AG10803 (cell line): Measurements from ENCODE around the genes NRM and VARS2.

DNA sequence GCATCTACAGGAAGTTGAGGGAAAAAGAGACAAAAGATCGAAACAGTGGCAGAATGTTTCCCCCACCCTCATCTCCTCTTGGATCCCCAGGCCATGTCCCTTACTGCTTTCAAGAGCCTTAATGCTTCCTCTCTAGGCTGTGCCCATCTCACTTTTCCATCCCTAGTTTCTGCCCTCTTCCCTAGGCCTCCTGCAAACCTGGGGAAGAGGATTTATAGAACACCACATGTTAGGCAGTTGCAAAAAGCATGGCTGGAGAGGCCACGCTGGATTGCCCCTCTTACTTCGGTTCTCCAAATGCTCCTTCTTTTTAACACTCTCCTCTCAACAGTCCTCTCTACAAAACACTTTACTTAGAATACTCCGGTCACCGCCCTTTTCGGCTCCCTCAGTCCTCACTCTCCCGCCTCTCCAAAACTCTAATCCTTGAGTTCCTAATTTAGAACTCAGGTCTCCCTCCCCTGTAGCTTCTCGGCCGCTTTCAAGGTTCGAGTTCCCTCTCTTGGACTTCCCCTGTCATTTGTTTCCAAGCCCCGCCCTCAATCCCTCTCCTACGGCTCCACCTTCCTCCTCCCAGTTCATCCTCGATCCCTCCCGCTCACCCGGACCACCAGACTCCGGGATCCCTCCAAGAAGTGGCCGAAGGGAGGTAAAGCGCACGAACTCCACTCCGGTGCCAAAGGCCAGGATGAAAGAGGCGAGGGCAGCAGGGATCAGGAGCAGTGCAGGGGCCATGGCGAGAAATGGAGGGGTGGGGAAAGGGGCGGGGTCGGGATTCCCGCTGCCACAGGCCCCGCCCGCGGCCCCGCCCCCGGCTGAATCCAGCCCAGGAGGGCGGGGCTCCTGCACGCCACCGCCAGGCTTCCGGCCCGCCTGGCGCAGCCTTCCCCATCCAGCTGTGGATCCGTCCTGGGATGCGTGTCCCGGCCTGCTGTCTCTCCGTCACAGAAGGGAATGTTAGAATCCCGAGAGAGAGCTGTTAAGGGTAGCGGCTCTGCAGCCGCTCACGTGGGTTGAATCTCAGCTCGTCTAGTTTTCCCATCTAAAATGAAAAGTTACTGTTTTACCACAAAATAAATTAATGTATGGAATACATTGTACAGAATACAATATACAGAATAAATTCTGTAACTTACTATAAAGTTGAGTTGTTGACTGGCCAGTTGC lies at the start of gene NRM:
NRM (minus strand) TSS at position 745 of the 1,167 bp plus-strand sequence.
- RRBS, result 3% methylated on average over 15 of the region's 45 CpGs

- RRBS, result no CpG with 5 or more reads among the region's 11 CpGs
Measured at GRCh38 chr6:30806767-30807336, 62.5 kb upstream of the IER3 start.

GRCh38 chr6:30814257-30814846 lies 70.0 kb upstream of the DDR1 start:
- RRBS, result no CpG with 5 or more reads among the region's 7 CpGs

DNA sequence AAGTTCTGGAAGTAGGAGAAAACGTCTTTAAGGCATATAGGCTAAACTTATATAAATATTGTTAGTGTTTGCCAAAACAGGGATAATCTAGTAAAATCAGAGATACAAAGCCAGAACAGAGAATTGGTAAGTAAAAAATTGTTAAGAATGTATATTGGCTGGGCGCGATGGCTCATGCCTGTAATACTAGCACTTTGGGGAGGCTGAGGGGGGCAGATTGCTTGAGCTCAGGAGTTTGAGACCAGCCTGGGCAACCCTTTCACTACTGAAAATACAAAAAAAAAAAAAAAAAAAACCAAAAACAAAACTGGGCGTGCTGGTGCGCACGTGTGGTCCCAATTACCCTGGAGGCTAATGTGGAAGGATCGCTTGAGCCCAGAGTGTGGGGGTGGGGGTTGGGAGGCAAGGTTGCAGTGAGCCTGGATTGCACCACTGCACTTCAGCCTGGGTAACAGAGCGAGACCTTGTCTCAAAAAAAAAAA lies 37.1 kb upstream of the DDR1 start:
- RRBS, result no CpG with 5 or more reads among the region's 8 CpGs

GRCh38 chr6:30885444-30885982 lies 1.2 kb downstream of the DDR1 start:
- RRBS, result no CpG with 5 or more reads among the region's 9 CpGs

DNA sequence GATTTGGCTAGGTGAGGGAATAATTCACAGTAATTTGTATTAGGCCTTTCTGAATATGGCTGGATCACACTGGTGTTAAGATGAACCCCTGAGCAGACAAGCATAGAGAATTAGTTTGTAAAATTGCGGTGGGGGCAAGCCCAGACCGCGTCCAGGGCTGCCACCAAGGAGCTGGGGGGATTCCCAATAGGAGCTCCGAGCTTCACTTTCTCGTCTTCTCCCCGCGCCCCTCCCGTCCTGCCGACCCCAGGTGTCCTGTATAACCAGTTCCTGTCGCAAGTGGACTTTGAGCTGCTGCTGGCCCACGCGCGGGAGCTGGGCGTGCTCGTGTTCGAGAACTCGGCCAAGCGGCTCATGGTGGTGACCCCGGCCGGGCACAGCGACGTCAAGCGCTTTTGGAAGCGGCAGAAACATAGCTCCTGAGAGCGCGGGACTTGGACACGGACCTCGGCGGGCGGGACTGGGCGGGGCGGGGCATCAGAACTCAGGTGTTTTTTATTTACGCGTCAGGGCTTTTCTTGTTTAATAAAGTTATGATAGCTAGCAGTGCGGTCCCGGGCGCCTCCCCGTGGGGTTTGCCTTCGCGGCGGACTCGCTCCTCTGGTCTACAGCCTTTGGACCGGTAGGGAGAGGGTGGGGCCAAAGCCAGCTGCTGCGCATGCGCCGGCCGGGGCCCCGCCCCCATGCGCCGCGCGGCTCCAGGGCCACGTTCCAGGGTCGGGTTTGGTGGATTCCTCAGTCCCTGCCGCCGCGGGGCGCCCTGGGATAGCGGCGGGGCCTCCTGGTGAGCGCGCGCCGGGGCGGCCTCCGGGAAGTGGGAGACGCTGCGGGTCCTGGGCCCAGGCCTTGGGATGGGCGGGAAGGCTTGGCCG lies at the start of gene VARS2:
VARS2 (plus strand) TSS at position 678 of the 872 bp plus-strand sequence.
- RRBS, result 1% methylated on average over 16 of the region's 70 CpGs

DNA sequence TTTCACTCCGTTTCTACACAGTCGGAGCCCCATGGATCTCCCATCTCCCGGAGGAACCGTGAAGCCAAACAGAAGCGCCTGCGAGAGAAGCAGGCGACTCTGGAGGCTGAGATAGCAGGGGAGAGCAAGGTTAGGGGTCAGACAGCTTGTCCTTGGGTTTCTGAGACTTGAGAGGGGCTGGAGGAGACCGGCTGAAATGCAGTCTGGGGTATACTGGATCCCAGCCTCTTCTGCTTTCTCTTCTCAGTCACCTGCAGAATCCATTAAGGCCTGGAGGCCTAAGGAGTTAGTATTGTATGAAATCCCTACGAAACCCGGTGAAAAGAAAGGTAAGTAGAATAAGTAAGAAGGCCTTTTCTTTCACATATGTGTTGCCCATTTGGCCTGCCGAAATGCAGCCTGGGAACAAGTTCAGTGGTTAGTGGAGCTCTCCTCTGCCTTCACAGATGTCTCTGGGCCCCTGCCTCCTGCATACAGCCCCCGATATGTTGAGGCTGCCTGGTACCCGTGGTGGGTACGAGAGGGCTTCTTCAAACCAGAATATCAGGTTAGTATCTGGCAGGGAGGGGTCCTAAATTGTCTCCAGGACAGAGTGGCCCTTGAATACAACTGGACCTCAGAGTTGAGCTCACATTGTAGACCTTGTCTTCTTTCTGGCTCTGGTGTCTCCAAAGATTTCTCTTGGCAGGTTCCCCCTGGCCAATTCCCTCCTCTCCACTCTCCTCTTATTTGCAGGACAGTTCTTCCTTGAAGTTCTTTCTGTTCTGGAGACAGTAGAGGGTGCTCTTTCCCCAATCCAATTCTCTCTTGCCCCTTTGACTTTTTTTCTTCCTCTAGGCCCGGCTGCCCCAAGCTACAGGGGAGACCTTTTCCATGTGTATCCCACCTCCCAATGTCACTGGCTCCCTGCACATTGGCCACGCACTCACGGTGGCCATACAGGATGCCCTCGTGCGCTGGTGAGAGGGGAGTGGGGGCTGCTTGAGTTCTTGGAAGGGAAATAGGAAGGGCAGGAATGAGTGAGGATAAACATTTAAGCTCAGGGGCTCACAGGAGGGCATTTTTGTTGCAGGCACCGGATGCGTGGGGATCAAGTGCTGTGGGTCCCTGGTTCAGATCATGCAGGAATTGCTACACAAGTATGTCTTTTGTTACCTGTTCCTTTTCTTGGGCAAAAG lies 1.3 kb downstream of the VARS2 start:
- RRBS, result no CpG with 5 or more reads among the region's 21 CpGs

DNA sequence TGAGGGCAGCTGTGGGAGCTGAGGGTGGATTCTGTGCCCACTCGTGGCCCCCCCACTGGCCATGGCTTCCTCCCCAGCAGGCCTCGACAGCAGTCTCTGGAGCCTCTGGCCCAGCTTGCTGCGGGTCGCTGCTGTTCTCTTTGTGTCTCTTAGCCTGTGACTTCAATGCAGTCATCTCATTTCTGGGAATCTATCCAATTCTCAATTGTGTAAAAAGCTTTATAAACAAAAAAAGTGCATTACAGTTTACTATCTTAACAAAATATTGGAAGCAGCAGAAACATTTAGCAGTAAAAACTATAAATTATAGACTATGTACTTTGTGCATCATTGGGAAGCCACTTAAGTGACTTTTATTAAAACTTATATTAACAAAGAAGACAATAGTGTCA lies 39.7 kb downstream of the C6orf15 start:
- RRBS, result no CpG with 5 or more reads among the region's 4 CpGs

GRCh38 chr6:31087418-31088120 lies 24.8 kb downstream of the C6orf15 start:
- RRBS, result no CpG with 5 or more reads among the region's 14 CpGs

- RRBS, result no CpG with 5 or more reads among the region's 9 CpGs
Measured at GRCh38 chr6:31125142-31125678, 5.0 kb upstream of the CDSN start.

- RRBS, result no CpG with 5 or more reads among the region's 10 CpGs
Measured at GRCh38 chr6:31139400-31139893, 581 bp upstream of the PSORS1C2 start.

DNA sequence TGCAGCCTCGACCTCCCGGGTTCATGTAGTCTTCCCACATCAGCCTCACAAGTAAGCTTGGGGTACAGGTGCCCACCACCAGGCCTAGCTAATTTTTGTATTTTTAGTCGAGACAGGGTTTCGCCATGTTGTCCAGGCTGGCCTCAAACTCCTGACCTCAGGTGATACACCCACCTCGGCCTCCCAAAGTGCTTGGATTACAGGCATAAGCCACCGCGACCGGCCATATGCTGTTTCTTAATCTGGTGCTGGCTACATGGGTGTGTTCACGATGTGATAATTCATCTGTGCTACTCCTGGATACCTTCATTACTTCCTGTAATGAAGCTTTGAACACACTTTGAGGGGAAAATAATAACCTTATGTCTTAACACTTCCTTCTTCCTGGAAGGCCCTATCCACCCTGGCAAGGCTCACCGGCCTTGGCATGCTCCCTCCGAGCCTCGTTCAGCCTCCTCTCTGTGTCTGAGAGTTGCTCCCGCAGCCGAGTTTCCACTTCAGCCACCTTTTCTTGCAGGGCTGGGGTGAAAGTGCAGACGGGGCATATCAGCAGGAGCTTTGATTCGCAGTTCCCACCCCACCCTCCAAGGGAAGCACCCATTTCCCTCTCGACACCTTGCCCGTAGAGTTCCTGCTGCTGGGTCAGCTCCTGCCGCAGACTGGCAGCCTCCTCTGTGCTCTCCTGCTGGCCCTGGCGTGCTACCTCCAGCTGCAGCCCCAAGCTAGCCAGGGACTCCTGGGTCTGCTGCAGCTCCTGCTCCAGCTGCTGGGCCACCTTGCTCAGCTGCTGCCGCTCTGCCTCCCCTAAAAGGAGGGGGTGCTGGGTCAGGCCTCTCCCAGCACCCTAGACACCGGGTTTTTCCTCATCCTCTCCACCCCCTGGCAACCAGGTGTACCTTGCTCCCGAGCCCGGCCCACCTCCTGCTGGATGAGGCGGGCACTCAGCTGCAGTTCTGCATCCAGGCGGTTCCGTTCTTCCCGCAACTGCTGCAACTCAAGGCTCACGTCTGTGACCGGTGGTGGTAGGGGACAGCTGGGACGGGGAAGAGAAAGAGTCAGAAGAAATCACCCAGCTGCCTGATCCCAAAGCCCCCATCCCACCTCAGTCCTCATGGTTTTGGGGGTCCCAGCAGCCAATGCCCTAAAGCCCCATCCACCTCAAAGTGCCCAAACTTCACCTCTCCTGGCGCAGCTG lies 5.8 kb upstream of the PSORS1C2 start:
- RRBS, result 45% methylated on average over 2 of the region's 32 CpGs

GRCh38 chr6:31205657-31206286 lies 35.3 kb upstream of the POU5F1 start:
- RRBS, result no CpG with 5 or more reads among the region's 4 CpGs

GRCh38 chr6:31264515-31265215 lies 7.2 kb downstream of the HLA-C start:
- RRBS, result no CpG with 5 or more reads among the region's 3 CpGs

DNA sequence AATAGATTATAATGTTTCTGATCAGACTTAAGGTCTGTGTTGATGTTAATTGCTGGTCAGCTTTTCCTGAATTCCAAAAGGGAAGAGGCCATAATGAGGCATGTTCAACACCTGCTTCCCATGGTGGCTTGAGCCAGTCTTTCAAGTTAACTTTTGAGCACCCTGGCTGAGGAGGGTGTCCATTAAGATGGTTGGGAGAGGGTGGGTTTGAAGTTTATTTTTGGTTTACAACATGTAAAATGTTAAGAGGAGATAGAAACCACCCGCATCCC lies 6.7 kb downstream of the HLA-C start:
- RRBS, result no CpG with 5 or more reads among the region's 1 CpG

DNA sequence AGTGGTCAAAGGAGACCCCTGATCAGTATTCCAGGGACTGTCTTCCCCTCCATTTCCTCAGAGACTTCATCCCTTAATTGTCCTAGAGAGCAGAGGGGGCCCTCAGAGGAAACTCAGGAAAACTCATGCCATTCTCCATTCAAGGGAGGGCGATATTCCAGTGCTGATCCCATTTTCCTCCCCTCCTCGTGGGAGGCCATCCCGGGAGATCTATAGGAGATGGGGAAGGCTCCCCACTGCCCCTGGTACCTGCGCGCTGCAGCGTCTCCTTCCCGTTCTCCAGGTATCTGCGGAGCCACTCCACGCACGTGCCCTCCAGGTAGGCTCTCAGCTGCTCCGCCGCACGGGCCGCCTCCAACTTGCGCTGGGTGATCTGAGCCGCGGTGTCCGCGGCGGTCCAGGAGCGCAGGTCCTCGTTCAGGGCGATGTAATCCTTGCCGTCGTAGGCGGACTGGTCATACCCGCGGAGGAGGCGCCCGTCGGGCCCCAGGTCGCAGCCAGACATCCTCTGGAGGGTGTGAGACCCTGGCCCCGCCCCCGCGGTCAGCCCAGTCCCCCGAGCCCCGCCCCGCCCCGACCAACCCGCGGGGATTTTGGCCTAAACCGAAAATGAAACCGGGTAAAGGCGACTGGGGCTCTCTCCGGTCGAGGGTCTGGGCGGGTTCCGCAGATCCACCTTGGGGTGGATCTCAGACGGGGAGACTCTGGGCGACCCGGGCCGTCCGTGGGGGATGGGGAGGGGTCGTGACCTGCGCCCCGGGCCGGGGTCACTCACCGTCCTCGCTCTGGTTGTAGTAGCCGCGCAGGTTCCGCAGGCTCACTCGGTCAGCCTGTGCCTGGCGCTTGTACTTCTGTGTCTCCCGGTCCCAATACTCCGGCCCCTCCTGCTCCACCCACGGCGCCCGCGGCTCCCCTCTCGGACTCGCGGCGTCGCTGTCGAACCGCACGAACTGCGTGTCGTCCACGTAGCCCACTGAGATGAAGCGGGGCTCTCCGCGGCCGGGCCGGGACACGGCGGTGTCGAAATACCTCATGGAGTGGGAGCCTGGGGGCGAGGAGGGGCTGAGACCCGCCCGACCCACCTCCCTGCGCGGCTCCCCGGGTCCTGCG lies 713 bp downstream of the HLA-C start:
- RRBS, result 2% methylated on average over 7 of the region's 96 CpGs

DNA sequence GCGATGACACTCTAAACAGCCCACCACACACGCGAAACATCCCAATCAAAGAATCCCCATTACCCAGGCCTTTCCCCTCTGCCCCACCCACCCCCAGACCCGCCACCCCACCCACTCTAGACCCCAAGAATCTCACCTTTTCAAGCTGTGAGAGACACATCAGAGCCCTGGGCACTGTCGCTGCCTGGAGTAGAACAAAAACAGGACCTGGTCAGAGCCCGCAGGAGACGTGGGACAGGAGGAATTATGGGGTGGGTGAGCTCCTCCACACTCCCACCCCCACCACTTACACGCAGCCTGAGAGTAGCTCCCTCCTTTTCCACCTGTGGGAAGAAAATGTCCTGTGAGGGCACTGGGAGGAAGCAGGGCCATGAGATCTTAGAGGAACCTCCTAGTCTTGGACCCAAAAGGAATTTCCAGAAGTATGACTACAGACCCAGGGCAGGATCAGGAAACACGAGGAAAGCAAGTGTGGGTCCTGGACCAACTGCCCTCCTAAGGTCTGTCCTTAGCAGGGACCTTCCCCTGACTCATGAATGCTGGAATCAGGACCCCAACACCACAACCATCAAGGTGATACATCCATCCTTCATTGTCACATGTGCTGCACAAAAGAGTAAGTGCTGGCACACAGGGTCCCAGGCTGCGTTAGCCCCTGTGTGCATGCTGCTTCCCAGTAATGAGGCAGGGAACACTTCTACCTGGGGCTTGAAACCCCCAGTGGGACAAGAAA lies 2.5 kb downstream of the HLA-B start:
- RRBS, result no CpG with 5 or more reads among the region's 10 CpGs

DNA sequence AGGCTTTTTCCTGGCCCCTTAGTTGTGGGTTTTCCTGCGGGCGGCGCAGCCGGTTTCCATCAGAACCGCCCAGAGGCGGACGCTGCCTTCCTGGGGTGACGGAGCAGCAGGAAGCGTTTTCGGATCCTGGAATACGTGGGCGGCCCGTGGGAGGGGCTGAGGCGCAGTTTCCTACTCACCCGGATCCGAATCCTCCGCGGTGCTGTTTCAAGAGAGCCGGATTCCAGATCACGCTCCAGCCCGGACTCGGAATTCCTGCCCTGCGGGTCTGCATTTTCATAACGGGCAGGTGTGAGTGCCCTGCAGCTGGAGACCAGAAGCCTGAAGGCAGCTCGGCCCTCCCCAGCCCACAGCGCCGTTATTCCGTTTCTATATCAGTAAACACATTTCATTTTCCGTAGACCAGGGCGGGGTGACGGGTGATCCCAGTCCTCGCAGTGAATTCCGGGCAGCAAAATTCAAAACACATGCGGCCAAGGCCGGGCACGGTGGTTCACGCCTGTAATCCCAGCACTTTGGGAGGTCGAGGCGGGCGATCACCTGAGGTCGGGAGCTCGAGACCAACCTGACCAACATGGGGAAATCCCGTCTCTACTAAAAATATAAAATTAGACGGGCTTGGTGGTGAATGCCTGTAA lies 3.4 kb upstream of the MICA start:
- RRBS, result no CpG with 5 or more reads among the region's 44 CpGs

- RRBS, result no CpG with 5 or more reads among the region's 13 CpGs
Measured at GRCh38 chr6:31400956-31402020, 2.1 kb upstream of the MICA start.

DNA sequence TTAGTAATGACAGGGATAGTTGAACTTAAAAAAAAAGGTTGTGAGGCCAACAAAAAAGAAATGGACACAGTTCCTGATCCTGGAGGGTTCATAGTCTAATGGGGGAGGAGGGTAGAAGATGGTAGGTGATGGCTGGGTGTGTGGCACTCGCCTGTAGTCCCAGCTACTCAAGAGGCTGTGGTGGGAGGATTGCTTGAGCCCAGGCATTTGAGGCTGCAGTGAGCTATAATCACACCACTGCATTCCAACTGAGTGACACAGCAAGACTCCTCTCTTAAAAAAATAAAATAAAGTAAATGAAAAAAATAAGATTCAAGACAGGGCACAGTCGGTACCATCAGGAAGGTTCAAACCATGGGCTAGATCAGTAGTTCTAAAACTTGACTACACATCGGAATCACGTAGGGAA lies 2.3 kb upstream of the MICB start:
- RRBS, result no CpG with 5 or more reads among the region's 4 CpGs